SK-MEL-5 (cell line): Measurements from ENCODE around the gene PRY2.

DNA sequence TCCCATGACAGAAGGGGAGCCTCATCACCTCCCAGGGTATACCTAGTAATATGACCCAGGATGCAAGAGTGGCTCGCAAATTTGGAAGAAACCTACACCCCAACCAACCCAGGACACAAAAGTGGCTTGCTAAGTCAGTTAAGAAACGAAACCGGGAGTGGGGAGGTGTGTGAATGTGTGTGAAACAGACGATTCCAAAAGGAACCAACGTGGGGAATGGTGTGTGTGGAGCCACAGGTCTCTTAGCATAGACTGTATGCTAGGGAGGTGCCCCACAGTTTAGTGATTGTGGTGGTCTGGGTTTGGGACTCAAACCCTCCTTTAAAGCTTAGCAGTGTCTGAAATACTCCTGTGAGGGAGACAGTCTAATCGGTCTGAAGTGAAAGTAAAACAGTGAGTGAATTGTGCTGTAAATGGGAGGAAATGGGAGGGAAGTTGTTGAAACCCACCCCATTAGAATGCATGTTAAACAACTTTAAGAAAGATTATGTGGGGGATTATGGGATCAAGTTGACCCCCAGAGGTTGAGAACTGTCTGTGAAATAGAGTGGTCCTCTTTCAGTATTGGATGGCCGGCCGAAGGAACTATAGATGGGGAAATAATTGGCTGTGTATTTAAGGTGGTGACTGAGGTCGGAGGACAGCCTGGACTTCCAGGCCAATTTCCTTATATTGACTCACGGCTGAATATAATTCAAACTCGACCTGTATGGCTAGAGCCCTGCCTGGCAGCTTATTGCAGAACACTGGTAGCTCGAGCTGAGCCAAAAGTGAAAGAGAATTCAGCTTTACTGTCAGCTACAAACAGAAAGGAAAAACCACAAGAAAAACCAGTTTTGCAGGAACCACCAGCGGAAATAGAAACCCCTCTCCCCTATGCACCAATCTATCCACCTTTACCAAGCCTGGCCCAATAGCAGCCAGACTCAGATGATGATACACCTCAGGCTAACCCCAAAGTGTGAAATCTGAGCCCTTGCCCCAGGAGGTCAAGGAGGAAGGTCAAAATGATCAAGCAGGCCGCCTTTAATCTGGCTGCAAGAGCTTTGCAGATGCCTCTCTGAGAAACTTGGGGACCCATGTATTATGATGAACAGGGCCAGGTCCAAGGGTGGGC is 68.4 kb downstream of the ZFY start:
RAMPAGE:
- cytosol, long total RNA, result no peak
- long total RNA, result no peak
- nucleus, long total RNA, result no peak

DNA sequence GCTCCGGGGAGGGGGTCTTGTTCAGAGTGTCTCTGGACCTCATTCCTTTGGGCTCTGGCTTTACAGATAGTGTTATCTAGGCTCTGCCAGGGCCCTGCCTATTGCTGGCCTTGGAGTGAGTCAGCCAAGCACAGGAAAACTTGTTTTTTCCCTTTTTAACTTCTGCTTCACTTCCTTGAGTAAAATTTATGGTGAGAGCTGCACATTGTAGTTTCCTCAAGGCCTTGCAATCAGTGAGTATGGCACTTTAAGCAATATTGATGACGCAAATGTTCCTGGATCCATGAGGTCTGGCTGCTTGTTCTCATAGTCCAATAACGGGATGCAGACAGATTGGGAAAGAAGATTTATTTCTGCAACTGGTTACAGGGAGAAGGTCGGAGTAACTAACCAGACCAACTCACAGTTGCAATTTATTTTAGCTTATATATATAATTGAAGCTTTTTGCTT is 457.3 kb downstream of the TGIF2LY start:
RAMPAGE:
- cytosol, long total RNA, result no peak
- long total RNA, result no peak
- nucleus, long total RNA, result no peak

DNA sequence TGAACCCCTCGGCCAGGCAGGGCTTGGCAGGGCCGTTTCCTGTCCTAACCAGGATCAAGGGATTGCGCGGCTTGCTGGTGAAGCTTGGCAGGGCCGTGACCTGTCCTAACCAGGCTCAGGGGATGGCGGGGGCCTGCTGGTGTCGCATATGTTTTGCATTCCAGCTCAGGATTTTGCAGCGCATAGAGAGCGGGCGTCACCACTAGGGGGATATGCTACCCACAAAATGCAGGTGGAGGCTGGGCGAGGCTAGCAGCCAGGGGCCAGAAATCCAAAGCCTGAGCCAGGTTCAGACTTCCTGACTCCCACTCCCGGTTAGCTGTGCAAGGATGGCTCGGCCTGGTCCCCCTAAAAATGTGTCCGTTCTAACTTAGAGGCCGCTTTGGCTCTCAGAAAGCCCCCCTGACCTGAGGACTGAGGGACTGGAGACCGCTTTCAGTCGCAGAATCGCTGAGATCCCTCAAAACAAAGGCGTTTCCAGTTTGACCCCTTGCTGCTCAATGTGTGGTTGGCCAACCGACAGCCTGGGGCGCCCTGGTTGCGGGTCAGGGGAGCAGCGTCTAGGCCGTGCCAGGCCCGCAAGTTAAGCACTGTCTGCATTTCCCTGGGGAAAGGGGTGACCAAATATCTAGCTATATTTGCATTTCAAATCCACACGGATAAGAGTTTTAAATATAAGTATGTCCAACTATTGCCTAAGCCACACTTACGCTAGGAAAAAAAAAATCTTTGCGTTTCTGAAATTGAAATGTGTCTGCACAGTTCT is 361.1 kb upstream of the AMELY start:
RAMPAGE:
- cytosol, long total RNA, result no peak
- long total RNA, result no peak
- nucleus, long total RNA, result no peak

GRCh38 chrY:7274556-7275391 is 363.2 kb upstream of the AMELY start:
RAMPAGE:
- cytosol, long total RNA, result no peak
- long total RNA, result no peak
- nucleus, long total RNA, result no peak

GRCh38 chrY:7279370-7279923 is 367.9 kb upstream of the AMELY start:
RAMPAGE:
- cytosol, long total RNA, result no peak
- long total RNA, result no peak
- nucleus, long total RNA, result no peak

DNA sequence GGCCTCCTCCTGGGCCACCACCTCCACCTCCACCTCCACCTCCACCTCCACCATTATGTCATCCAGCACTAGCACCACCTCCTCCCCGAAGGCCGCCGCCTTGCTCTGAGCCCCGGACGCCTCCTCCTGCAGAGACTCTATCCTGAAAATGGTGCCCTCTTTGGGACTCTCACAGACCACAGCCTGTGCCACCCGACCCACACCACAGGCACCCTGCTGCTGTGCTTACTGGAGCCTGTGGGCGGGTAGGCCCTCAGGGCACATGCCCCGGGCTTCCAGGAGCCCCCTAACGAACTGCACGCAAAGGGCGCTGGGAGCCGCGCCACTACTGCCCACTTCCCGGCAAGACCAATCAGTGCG is 541.2 kb downstream of the TSPY10 start:
RAMPAGE:
- cytosol, long total RNA, result no peak
- long total RNA, result no peak
- nucleus, long total RNA, result no peak

DNA sequence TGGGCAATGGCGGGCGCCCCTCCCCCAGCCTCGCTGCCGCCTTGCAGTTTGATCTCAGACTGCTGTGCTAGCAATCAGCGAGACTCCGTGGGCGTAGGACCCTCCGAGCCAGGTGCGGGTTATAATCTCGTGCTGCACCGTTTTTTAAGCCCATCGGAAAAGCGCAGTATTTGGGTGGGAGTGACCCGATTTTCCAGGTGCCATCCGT is 231.3 kb downstream of the DDX3Y start:
RAMPAGE:
- cytosol, long total RNA, result no peak
- long total RNA, result no peak
- nucleus, long total RNA, result no peak

DNA sequence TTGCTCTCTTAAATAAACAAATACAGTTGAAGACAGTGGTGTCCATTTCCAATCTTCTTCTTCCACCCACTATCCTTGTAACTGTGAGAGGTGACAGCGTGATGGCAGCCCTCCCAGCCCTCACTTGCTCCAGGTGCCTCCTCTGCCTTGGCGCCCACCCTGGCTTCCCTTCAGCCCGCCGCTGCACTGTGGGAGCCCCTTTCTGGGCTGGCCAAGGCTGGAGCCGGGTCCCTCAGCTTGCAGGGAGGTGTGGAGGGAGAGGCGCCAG is 215.4 kb upstream of the NLGN4Y start:
RAMPAGE:
- cytosol, long total RNA, result no peak
- long total RNA, result no peak
- nucleus, long total RNA, result no peak

GRCh38 chrY:14559214-14559676 is 34.9 kb downstream of the NLGN4Y start:
RAMPAGE:
- cytosol, long total RNA, result no peak
- long total RNA, result no peak
- nucleus, long total RNA, result no peak

DNA sequence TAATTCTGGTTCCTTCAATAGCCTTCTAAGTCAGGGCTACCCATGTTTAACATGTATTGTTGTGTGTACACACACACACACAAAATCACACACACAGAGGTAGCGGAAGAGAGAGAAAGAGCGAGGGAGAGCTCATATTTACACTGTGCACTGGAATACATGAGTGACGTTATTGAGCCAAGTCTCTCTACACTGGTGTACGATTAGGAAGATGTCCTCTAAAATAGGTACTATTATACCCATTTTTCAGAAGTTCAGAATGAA is 1343.0 kb downstream of the NLGN4Y start:
RAMPAGE:
- cytosol, long total RNA, result no peak
- long total RNA, result no peak
- nucleus, long total RNA, result no peak

DNA sequence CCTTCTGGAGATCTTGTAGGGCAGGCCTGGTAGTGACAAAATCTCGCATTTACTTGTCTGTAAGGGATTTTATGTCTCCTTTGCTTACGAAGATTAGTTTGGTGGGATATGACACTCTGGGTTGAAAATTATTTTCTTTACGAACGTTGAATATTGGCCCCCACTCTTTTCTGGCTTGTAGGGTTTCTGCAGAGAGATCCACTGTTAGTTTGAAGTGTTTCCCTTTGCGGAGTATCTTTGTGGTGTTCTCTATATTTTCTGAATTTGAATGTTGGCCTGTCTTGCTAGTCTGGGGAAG is 55.8 kb downstream of the KDM5D start:
RAMPAGE:
- cytosol, long total RNA, result no peak
- long total RNA, result no peak
- nucleus, long total RNA, result no peak

GRCh38 chrY:22095954-22096230 is at the start of gene PRY2:
Gene PRY2, minus strand, starts transcription at chrY:22096007.
RAMPAGE:
- cytosol, long total RNA, result no peak
- long total RNA, result no peak
- nucleus, long total RNA, result no peak